Colic lymph node (tissue), 1 donor: ENCODE measurements around a stretch of chr5.

GRCh38 chr5:95857221-95857856 is 34.8 kb upstream of the GLRX start:
- PRO-cap: unidirectional peak, minus-strand start at chr5:95857323

- PRO-cap: no peak
These were observed 63.3 kb downstream of the ELL2 start for GRCh38 chr5:95898053-95899077.

DNA sequence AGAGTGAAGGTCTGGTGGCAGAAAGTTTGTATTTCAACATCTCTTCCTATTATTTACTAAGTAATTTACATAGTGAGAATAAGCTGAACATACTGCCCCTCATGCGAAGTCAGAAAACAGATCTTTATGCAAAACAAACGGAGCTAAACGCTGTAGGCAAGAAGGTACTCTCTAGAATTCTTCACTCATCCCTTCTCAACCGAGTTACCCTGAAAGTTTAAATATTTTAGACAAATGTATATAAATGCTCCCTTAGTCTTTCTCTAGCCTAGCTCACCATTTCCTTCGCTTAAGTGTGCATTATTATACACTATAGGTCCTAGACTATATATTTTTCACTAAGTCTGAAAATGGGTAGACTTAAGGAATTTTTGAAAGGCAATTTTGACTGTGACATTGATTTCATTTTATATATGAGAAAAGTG is 44.8 kb downstream of the ELL2 start:
- PRO-cap: no peak

- PRO-cap: no peak
These were observed 28.6 kb downstream of the ELL2 start for GRCh38 chr5:95932698-95933776.

DNA sequence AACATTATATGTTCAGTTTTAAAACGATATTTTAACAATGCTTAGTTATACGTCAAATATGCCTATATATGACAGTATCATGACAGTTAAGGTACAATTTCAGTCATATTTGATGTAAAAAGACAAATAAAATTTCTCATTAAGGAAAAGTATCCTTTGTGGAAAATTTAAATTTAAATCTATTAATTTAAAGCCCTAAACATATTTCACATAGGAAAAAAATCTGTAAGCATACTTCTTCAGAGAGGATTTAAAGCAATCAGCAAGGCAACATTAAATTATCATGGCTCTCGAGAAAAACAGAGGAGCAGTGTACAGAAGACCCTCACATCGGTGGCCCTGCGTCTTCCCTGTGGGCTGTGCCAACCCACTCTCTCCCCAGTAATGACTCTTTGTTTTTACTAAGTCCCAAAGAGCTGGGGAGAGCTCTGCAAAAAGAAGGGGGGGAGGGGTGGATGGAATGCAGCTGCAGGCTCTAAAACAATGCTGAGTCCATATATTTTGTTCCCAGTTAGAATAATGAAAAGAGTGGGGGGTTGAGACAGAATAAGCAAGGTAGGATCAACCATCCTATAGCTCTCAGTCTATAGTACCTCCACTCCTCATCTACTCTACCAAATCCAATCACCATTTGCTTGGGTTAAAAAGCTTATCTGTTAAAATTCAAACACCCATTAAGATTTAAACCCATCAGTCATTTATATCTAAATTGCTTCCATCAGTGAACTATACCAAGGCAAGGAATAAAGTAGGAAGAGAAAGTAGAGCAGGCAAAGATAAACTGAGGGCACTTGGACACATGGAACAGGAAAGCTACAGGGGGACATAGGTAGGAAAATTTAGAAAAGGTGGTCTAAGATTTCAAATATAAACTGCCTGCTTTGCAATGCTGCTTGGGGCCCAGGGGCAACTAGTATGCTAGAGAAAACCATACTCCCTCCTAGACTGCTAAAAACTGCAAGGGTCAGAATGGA is 20.8 kb downstream of the ELL2 start:
- PRO-cap: no peak

- PRO-cap: no peak
These were observed 16.7 kb downstream of the ELL2 start for GRCh38 chr5:95944826-95945523.

GRCh38 chr5:95958824-95959459 is 2.7 kb downstream of the ELL2 start:
- PRO-cap: no peak

DNA sequence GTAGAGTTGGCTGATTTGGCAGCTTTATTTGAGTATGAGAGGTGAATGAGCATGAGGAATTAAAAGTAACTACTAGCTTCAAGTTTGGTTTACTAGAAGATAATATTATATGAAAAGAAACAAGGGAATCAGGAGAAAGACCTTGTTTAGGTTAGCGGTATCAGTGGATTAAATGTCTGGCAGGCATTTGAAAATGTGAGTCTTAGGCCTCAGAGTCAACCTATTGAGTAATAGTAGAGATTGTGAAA is 7.9 kb upstream of the ELL2 start:
- PRO-cap: no peak

- PRO-cap: no peak
These were observed 147.0 kb upstream of the ELL2 start for GRCh38 chr5:96108554-96109190.

DNA sequence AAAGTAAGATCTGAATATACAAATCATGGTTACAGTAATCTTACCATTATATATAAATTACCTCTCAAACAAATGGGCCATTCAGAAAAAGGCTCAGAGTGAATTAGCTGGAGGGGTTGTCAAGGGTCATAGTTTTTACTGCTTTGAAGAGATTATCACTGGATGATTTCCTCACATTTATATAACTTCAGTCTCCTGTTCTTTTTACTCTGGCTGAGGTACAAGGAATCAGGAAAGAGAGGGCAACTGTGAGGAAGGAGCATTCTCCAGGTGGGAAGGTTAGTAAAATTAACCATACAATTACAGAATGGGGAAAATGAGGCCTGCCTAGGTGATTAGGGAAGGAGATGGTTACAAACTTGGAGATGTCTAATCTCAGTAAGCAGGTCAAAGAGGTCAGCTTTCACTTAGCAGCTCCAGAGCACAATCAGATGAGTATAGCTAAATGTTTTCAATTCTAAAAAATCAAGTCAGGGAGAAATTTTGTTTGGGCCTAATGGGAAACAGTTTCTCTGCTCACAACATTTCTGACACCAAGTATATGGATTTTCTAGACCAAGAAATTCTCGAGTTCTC is 148.8 kb upstream of the ELL2 start:
- PRO-cap: no peak

- PRO-cap: no peak
These were observed 210.3 kb upstream of the ELL2 start for GRCh38 chr5:96171797-96172430.

GRCh38 chr5:96197002-96197449 is 235.4 kb upstream of the ELL2 start:
- PRO-cap: no peak

DNA sequence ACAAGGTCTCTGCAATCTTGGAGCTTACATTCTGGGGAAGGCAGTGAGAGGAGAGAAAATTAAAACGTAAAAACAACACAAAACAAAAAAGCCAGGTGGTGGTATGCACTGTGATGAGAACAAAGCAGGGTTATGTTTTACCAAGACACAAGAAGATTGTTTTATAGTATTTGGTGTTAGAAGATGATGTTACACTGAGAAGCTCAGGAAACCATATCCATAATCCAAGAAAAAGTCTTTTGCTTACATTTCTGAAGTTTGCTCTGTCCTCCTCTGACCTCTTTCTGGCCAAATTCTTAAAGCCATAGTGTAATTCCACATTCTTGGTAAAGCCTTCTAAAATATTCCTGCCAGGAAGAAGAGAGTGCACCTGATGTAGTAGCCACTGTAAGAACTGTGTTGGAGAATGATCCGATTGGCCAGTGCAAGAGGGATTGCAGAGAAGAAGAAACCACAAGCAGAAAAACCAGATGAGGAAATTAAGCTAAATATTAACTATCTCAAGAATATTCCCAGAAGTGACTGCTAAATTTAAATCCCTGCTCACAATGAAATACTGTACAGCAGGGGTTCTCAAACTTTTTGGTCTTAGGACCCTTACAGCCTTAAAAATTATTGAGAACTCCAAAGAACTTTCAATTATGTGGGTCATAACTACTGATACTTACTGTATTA is 218.3 kb downstream of the PCSK1 start:
- PRO-cap: no peak

GRCh38 chr5:96256741-96257317 is 176.2 kb downstream of the PCSK1 start:
- PRO-cap: no peak

DNA sequence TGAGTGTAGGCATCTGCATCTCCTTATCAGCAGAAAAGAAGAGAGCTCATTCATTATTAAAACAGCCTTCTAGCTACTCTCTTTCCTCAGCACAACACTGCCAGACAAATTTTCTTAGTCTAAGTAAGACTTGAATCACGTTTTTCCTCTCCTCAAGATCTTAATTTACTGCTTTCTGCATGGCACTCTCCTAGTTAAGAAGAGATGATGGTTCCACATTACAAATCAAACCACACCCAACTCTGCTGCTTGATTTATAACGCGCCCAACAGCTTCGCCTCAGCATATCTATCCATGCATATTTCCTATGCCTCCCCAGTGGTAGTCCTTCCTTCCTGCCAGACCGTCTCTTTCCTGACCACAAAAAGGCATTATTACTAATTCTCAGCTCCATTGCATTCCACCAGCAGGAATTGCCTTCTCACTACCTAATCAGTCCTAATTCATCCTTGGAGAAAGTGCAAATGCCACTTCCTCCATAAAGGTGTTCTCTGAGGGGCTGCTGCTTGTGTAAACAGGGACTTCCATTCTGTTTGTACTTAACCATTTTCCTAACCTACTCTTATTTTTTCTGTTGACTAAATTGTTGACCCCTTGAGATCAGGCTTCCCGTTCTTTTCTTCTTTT is 95.0 kb upstream of the CAST start:
- PRO-cap: no peak

- PRO-cap: bidirectional peak, plus-strand start at chr5:96702806, minus-strand start at chr5:96702561
These were observed 40.3 kb downstream of the CAST start for GRCh38 chr5:96702386-96702955.

- PRO-cap: no peak
These were observed 72.0 kb downstream of the CAST start for GRCh38 chr5:96733886-96734839.

DNA sequence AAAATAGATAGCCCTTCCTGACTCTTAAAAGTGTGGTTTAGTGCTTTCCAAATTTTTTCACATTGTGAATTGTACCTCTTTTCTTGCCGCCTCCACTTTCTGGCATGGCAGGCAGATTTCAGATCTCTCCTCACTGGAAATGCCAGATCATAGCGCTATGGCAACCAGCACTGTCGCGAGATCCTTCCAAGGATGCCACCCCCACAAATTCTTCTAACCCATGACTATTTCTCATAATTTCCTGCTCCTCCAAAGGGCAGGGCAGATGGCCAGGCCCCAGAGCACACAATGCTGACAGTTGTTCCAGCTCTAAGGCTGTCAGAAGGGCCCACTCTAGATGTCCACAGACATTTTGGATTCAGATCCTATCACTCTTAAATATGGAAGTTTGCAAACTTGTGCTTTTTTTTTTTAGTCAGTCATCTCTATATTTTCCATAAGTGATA is 446.2 kb upstream of the RIOK2 start:
- PRO-cap: no peak

- PRO-cap: no peak
These were observed 463.7 kb upstream of the RGMB start for GRCh38 chr5:98309577-98310369.

- PRO-cap: no peak
These were observed 6.0 kb downstream of the RGMB start for GRCh38 chr5:98779160-98780212.